Subcutaneous adipose tissue (tissue), 3 donors: ENCODE measurements around a stretch of chr2.

DNA sequence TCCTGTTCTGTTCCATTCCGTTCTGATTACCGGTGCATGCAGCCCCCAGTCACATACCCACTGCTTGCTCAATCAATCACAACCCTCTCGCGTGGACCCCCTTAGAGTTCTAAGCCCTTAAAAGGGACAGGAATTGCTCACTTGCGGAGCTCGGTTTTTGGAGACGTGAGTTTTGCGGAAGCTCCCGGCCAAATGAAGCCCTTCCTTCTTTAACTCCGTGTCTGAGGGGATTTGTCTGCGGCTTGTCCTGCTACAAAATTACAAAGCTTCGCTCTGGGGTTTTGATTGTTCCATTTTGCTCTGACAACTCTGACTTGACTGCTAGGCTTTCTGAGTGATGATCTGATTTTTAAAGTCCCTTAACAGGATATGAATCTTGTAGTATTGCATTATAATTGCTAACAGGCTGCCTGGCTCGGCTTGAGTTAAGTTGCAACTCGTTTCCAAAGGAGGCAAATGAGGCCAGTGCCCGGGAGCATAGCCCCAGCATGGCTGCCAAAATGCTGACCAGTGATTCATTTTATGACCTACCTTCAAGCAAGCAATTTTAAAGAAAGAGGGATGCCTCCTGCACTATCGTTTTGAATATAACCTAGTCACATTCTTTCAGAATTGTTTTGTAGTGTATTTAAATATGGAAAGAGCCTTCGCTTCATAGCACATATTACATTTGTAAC, 135.5 kb downstream of the COL6A3 start:
- PRO-cap = unidirectional peak, minus-strand start at position 323 of the sequence
- RAMPAGE, long total RNA, 3 experiments = start-site peak on the minus strand in 1 of 3 experiments, centred at position 340 of the sequence, 5 reads per replicate

- PRO-cap = bidirectional peak, plus-strand start at chr2:237291680, minus-strand start at chr2:237291569
- RAMPAGE, long total RNA, 3 experiments = no peak in any of the 3 experiments
These were observed 122.7 kb downstream of the COL6A3 start for GRCh38 chr2:237290961-237291991.

- PRO-cap = no peak
- RAMPAGE, long total RNA, 3 experiments = start-site peak on the minus strand in 1 of 3 experiments, at chr2:237351142-237351186 at its widest, 114 reads per replicate
These were observed 62.8 kb downstream of the COL6A3 start for GRCh38 chr2:237351057-237351617.

DNA sequence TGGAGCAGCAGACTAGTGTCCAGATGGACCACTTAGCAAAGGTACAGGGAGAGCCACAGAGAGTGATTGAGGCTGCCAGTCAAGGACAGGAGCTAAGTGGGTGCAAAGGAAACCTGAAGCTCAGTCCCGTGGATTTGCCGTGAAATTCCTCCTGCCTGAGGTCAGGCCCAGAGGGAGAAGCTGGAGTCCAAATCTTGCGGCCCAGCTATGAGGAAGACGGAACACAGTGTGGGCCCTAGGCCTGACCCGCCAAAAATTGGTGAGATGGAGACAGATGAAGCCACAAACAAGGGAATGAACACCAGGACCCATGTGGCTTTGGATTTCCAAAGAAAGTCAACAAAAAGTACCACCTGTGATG, 11.0 kb downstream of the COL6A3 start:
- PRO-cap = bidirectional peak, plus-strand start outside the sequence, minus-strand start at position 258 of the sequence
- RAMPAGE, long total RNA, 3 experiments = no peak in any of the 3 experiments

GRCh38 chr2:237412530-237412981, 1.4 kb downstream of the COL6A3 start:
- PRO-cap = bidirectional peak, plus-strand start at chr2:237413531, minus-strand start at chr2:237412937
- RAMPAGE, long total RNA, 3 experiments = no peak in any of the 3 experiments

- PRO-cap = no peak
- RAMPAGE, long total RNA, 3 experiments = no peak in any of the 3 experiments
These were observed 32.2 kb upstream of the COL6A3 start for GRCh38 chr2:237446031-237446611.

GRCh38 chr2:237451401-237451839, 35.6 kb upstream of the MLPH start:
- PRO-cap = no peak
- RAMPAGE, long total RNA, 3 experiments = no peak in any of the 3 experiments

GRCh38 chr2:237475198-237476107, 11.6 kb upstream of the MLPH start:
- PRO-cap = bidirectional peak, plus-strand start at chr2:237475421, minus-strand start at chr2:237475326
- RAMPAGE, long total RNA, 3 experiments = no peak in any of the 3 experiments

GRCh38 chr2:237486703-237487006, 396 bp upstream of the MLPH start:
- PRO-cap = no peak
- RAMPAGE, long total RNA, 3 experiments = no peak in any of the 3 experiments

GRCh38 chr2:237677842-237678472, 50.6 kb downstream of the LRRFIP1 start:
- PRO-cap = bidirectional peak, plus-strand start at chr2:237678291, minus-strand start at chr2:237678133
- RAMPAGE, long total RNA, 3 experiments = no peak in any of the 3 experiments

GRCh38 chr2:237692659-237693536, 65.5 kb downstream of the LRRFIP1 start:
- PRO-cap = bidirectional peak, plus-strand start at chr2:237692871, minus-strand start at chr2:237692734; bidirectional peak, plus-strand start at chr2:237693087, minus-strand start at chr2:237693013; bidirectional peak, plus-strand start at chr2:237693408, minus-strand start at chr2:237693403
- RAMPAGE, long total RNA, 3 experiments = no peak in any of the 3 experiments

- PRO-cap = no peak
- RAMPAGE, long total RNA, 3 experiments = no peak in any of the 3 experiments
These were observed 66.3 kb downstream of the LRRFIP1 start for GRCh38 chr2:237693537-237694250.

GRCh38 chr2:237698129-237698494, 70.7 kb downstream of the LRRFIP1 start:
- PRO-cap = no peak
- RAMPAGE, long total RNA, 3 experiments = no peak in any of the 3 experiments

- PRO-cap = no peak
- RAMPAGE, long total RNA, 3 experiments = no peak in any of the 3 experiments
These were observed 84.0 kb downstream of the LRRFIP1 start for GRCh38 chr2:237711211-237712005.

- PRO-cap = no peak
- RAMPAGE, long total RNA, 3 experiments = no peak in any of the 3 experiments
These were observed 56.6 kb upstream of the RBM44 start for GRCh38 chr2:237741946-237742465.

DNA sequence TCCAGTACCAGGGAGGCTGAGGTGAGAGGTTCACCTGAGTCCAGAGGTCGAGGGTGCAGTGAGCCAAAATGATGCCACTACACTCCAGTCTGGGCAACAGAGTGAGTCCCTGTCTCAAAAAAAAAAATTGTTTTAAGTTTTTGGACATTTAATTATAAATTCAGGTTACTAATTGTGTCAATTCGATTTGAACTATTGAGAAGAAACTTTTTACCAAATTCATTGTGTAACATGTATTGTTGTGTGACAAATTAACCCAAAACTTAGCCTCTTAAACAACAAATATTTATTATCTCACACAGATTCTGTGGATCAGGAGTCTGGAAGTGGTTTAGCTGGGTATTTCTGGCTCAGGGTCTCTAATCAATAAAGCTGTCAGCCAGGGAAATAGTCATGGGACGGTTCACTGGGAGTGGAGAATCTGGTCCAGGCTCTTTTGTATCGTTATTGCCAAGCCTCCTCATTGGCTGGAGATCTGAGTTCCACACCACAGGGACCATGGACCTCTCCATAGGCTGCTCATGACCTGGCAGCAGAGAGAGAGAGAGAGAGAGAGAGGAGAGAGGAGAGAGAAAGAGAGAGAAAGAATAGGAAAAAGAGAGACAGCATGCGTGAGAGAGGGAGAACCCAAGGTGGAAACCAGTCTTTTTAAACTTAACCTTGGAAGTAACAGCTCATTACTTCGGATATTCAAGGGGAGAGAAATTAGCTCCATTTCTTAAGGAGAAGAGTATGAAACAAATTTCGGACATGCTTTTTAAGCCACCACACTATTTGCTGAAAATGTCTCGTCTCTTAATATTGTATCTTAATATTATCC, 9.1 kb upstream of the RBM44 start:
- PRO-cap = no peak
- RAMPAGE, long total RNA, 3 experiments = no peak in any of the 3 experiments

- PRO-cap = unidirectional peak, minus-strand start at chr2:237874691
- RAMPAGE, long total RNA, 3 experiments = no peak in any of the 3 experiments
These were observed 15.1 kb downstream of the RAMP1 start for GRCh38 chr2:237874243-237875264.

GRCh38 chr2:237901965-237902630, 42.7 kb downstream of the RAMP1 start:
- PRO-cap = unidirectional peak, plus-strand start at chr2:237902406
- RAMPAGE, long total RNA, 3 experiments = no peak in any of the 3 experiments

DNA sequence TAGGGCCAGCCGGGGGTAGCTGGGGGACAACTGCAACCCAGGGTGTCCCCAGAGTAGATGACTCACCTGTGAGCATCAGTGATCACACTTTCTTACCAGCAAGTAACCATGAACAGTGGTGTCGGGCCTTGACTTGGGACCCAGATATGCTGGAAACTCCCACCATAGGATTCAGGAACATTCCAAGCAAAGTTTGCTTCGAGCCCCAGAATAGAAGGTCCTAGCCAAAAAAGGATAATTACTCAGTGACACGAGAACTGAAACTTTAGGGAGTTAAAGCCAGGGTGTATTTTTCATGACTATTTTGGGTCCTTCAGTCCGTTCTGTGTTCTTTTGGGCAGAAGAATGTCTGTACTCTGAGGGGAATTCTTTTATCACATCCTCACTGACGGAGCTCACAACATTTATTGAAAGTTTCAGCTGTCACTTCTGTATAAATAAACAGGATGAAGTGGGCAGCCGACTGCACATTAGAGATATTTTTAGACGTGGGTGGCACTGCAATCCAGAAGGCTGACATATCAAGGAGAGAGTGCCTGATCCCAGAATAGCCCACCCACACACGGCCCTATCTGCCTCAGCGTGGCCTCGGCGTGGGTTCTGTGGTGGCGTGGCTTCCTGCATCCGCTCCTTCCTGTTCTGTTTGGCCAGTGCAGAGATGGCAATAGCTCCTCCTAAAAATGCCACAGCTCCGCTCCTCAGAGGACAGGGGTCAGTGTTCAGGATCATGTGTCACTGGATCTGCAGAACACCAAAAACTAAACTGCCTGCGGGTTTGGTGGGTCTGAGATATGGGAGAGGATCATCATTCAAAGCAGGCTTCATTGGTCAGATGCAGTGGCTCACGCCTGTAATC, 45.7 kb downstream of the RAMP1 start:
- PRO-cap = bidirectional peak, plus-strand start at position 559 of the sequence, minus-strand start at position 347 of the sequence
- RAMPAGE, long total RNA, 3 experiments = no peak in any of the 3 experiments

DNA sequence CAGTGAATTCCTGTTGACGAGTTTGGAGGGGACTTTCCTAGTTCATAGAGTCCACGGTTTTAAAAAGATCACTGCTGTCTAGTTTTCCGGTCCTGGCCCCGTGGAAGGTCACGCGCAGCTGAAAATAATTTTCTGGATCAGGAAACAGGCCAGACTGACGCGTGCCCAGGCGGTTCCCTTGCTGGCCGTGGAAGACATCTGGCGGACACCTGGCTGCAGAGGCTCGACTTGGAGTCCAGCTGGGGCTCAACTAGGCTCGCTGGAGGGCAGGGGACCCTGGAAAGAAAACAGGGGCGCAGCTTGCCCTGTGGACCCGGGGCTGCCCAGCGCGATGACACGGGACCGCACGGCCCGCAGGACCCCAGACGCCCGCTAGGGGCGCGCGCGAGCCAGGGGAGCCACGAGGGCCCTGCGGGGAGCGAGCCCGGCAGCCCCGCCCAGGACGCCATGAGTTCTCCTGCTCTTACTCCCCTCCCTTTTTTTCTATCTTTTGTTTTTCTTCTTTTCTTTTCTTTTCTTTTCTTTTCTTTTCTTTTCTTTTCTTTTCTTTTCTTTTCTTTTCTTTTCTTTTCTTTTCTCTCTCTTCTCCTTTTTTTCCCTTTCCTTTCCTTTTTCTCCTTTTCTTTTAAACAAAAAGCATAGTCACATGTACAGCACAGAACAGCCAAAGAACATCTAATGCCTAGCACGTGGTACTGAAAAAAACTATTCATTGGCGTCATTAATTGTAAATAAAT, 43.2 kb upstream of the UBE2F start:
- PRO-cap = unidirectional peak, minus-strand start at position 336 of the sequence
- RAMPAGE, long total RNA, 3 experiments = no peak in any of the 3 experiments